Bronchial epithelial cell (primary cell): ENCODE results near the genes ABCF1, PSORS1C2 and TCF19.

GRCh38 chr6:30515915-30516849, 26.9 kb downstream of the HLA-E start:
- RRBS, 2 experiments: no CpG with 5 or more reads among the region's 36 CpGs

DNA sequence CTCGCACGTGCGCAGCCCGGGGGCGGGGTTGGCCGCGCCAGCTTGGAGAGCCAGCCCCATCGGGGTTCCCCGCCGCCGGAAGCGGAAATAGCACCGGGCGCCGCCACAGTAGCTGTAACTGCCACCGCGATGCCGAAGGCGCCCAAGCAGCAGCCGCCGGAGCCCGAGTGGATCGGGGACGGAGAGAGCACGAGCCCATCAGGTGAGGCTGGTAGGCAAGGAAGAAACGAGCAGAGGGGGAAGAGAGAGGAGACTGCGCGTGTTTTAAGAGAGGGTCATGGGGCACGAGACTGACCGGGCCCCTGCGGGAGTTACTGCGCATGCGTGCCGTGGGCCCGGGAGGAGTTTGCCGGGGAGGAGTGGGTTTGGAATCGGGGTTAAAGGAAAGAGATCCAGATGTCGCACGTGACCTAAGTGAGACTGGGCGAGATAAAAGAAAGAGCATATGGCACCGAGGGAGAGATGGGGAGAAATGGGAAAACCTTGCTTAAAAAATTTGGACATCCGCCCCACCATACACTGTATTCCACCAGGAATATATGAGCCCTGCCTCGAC, at the start of gene ABCF1:
Gene ABCF1, plus strand, starts transcription at position 84 of the 556 bp plus-strand sequence.
- RRBS, 2 experiments: 1% methylated on average over 22 of the region's 43 CpGs

DNA sequence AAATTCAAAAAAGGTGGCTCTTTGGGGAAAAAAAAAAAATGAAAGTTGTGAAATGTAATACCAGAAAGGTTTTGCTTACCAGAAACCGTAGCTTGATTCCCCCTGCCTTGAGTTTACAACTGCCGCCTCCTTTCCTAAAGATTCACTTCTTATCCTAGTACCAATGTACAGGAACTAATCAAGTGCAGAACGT, 2.9 kb downstream of the PPP1R10 start:
- RRBS, 2 experiments: no CpG with 5 or more reads among the region's 3 CpGs

- RRBS, 2 experiments: no CpG with 5 or more reads among the region's 8 CpGs
Observed at GRCh38 chr6:30646426-30646829, 505 bp upstream of the C6orf136 start.

DNA sequence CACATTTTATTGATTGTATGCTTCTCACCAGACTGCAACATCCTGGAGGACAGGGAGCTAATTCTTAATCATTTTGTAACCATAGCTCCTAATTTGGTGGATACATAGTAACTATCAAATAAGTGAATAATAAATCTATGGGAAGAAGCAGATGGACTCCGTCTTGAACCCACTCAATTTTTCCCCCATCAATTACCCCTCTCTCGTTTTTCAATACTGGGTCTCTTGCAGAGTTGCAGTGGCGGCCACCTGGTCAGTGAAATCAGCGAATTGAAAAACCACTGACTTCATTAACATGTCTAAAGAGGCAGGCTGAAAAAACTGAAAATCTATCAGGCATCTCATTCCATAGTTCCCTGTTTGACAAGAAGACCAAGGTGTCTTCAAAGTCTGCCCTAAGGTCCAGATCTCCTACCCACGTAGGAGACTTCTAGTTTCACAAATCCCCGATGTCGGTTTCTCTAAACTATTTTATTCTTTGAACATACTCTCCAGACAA, 925 bp upstream of the TUBB start:
- RRBS, 2 experiments: no CpG with 5 or more reads among the region's 7 CpGs

- RRBS, 2 experiments: 1 to 2% methylated on average over 27 of the region's 51 CpGs
Observed at GRCh38 chr6:30742754-30743458, 419 bp upstream of the FLOT1 start.

DNA sequence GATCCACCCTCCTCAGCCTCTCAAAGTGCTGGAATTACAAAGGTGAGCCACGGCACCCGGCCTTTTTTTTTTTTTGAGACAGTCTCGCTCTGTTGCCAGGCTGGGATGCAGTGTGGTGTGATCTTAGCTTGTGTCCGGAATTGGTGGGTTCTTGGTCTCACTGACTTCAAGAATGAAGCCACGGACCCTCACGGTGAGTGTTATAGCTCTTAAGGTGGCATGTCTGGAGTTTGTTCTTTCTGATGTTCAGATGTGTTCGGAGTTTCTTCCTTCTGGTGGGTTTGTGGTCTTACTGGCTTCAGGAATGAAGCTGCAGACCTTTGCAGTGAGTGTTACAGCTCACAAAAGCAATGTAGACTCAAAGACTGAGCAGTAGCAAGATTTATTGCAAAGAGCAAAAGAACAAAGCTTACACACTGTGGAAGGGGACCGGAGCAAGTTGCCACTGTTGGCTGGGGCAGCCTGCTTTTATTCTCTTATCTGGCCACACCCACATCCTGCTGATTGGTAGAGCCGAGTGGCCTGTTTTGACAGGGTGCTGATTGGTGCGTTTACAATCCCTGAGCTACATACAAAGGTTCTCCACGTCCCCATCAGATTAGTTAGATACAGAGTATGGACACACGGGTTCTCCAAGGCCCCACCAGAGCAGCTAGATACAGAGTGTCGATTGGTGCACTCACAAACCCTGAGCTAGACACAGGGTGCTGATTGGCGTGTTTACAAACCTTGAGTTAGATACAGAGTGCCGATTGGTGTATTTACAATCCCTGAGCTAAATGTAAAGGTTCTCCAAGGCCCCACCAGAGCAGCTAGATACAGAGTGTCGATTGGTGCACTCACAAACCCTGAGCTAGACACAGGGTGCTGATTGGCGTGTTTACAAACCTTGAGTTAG, 69.0 kb upstream of the DDR1 start:
- RRBS, 2 experiments: 43 to 88% methylated on average over 1 of the region's 17 CpGs

DNA sequence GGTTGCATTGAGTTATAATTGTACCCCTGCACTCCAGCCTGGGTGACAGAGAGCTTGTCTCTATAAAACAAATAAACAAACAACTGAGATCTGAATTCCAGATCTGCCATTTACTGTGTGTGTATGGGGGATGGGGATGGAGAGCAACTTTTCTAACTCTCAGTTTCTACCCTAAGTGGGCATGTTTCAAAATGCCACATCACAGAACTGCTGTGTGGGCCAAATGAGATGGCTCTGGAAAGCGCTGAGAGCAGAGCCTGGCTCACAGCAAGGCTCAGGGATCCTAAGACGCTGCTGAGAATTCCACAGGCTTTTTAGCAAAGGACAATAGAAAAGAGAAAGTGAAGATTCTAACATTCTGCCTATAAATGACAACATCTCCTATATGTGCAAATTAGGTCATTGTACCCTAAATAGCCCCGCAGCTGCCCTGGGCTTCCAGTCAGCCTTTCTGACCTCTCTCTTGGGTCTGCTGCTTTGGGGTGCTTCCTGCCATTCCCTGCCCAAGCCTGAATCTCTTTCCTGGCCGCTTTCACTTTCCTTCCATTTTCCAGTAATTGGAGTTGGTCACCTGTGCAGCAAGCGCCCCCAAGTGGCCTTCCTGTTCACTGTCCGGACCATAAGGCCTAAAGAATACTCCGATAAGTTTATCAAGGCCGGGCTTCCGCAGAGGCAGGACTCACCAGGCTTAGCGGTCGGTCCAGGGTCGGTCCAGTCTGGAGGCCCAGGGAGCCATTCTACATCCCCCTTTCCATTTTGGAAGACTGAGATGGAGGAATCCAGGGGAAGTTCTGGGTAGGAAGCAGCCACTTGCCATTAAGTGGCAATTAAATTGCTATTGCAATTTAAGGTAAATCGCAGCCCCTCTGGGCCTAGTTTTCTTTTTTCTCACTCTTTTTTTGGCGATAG, 6.8 kb upstream of the DDR1 start:
- RRBS, 2 experiments: 0% methylated on average over 2 of the region's 14 CpGs

- RRBS, 2 experiments: no CpG with 5 or more reads among the region's 6 CpGs
Observed at GRCh38 chr6:30934892-30935538, 3.0 kb upstream of the SFTA2 start.

DNA sequence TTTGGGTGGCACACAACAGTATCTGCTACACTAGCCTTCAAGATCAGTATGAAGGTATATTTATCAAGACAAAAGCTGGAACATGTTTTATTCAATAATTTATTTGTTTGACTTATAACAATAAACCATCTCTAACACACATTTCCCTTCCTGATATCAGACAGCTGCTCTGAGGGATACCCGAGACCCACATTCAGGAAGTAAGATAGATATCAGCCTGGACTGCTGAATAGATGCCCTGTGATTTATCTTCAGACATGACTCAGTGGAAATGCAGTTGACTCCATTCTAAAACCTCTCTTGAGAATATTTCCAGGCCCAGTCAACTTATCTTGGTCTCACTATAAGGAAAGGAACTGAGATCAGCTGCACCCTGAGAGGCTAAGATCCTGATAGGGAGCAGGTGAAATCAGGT, 25.7 kb downstream of the C6orf15 start:
- RRBS, 2 experiments: no CpG with 5 or more reads among the region's 1 CpG

DNA sequence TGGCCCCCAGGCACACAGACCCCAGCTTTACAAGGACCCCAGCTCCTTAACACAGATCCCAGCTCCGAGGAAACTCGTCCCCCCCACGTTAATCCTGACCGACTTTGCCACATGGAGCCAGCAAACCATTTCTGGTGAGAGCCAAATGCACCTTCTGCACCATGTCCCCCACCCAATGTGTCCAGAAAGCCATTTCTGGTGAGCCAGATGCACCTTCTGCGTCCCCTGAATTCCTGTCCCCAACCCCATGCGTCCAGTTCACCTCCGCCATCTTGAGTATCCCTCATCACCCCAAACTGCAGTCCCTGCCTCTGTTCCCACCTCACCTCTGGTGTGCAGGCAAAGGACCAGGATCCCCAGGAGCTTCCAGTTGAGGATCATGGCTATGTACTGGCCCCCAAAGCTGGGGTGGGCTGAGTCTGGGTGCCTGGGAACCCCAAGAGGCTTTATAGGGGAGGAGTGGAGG, at the start of gene PSORS1C2:
Gene PSORS1C2, minus strand, starts transcription at position 421 of the 466 bp plus-strand sequence.
- RRBS, 2 experiments: no CpG with 5 or more reads among the region's 7 CpGs

DNA sequence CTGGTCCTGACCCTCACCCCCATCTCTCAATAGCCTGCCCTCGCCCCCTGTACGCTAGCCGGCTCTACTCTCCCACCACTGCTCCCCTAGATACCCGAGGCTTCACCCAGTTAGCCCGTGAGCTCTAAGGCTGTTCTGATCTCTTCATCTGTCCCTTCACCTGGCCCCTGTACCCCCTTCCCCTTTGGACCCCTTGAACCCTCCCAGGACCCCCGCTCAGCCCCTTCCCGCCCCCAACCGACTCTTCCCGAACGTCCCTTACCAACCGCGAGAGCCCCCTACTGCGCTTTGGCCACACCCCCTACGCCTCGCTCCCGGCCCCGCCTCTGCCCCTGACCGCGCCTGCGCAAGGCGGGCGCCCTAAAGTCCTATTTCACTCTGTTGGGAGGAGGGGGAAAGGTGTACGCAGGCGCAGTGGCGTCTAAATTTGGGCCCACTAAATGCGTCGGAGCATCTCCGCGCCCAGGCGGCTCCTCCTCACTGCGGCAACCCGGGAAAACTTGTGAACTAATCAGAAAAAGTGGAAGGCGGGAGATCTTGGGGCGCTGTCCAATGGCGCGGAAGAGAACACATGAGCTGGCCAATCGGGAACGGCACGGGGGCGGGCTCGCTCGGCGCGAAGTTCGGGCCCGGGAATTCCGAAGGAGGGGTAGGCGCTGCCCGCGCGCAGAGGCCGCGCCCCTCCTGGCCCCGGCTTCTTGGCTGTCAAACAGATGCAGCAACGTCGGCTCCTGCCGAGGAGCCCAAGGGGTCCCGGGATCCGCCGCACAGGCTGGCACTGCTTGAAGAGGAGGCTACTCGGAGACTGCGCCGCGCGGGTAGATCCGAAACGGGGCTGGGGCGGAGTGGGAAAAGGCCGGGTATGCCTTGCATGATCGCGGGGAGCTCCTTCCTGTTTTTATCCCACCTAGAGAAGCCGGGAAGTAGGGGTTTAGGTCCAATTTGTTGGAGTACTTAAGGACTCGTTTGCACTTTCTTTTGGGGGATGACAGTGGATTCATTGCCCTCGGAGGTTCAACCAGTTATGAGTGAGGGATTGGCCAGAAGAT, at the start of gene TCF19:
Gene TCF19, plus strand, starts transcription at position 685 of the 1,049 bp plus-strand sequence.
- RRBS, 2 experiments: under 1% methylated on average over 18 to 19 of the region's 74 CpGs

GRCh38 chr6:31196128-31196736, 25.8 kb upstream of the POU5F1 start:
- RRBS, 2 experiments: no CpG with 5 or more reads among the region's 15 CpGs

DNA sequence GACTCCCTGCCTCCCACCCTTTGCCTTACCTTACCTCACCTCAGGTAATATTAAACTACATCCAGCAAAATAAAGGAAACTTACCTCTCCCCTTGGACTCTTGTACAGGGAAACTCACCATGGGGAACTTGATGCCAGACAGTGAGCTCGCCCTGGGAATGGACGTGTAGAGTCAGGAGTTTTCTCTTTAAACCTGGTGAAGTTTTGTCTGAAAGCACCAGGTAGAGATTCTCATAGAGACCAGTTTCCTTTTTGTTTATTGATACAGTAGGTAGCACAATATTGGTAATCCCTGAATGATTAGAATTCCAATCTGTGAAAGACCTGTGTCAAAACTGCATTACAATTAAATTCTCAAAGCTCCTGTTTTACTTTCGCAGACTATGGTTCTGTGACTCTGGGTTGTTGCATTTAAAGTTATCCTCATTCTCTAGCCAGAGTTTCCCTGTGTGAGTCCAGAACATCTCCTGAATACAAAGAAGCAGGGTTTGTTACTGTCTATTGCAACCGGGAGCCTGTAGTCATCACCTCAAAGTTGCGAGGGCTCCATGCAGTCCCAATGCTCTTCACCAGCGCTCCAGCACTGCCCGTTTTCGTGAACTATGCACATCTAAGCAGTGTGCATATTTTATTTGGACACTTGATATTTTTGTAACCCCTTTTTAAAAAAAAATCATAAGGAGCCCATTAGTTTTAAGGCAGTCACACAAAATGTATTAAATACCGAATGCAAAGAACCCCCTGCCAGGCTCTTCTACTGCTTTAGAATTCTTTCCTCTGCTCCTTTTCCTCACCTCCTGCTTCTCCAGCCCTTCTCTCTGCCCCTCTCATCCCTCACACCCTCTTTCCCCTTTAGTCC, 836 bp upstream of the HLA-C start:
- RRBS, 2 experiments: no CpG with 5 or more reads among the region's 9 CpGs

- RRBS, 2 experiments: no CpG with 5 or more reads among the region's 16 CpGs
Observed at GRCh38 chr6:31357250-31357716, 304 bp upstream of the HLA-B start.

- RRBS, 2 experiments: no CpG with 5 or more reads among the region's 7 CpGs
Observed at GRCh38 chr6:31378301-31378796, 21.4 kb upstream of the HLA-B start.

DNA sequence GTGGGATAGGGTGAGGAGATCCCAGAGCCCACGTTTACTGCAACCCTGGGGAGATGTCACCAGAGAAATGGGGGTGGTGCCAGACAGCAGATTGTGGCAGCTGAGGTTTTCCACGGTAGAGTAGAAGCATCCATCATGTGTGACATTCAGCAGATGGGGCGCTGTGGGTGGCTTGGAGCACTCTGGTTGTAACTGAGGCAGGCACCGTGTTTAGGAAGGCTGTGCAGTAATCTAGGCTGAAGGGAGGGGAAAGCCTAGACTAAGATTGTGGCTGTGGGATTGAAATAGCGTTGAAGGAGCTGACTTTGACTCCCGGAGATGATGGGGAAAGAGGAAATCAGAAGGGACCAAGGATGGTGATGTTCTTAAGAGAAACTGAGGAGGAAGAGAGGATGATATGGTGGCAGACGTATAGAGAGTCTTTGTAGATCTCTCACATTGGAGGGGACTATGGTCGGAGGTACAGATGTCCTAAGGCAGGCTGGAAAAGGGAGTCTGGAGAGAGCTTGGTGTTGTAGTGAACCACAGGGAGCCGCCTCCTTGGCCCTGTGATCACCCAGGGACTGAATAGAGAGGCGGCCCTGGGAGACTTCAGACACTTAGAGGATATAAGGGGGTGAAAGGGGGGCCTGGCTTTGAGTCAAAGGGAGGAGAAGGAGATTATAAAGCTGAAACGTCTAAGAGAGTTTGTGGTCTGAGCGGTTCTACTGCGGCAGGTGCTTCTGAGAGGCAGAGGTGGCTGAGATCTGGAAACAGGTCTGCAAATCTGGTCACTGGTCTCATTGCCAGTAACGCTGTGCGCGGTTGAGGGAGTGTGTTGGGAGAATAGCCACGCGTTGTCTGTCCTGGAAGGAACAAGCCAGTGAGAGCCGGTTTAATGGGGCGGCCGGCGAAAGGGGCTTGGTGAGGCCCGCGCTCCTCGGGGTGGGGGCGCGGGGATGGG, 777 bp upstream of the MICA start:
- RRBS, 2 experiments: 0 to 2% methylated on average over 2 of the region's 27 CpGs

DNA sequence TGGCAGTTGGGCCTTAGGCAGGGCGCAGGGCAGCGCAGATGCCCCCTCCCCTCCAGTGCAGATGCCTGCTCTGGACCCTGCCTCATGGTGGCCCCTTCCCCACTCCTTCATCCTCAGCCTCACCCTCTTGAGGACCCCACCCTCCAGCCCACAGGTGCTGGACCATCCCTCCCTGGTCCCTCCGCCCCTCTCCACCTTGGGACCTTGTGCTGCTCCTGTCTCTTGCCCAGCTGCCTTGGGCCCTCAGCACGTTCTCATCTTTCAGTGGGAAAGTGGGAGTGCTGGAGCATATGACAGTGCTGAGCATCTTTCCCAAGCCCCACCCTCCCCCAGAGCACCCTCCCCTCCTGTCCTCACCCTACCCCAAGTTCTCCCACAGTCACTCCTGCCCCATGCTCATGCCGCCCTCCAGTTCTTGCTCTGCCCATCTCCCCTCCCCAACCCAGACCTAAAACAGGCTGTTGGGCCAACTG, 1.4 kb downstream of the MICA start:
- RRBS, 2 experiments: no CpG with 5 or more reads among the region's 5 CpGs

GRCh38 chr6:31416417-31417018, 13.1 kb downstream of the MICA start:
- RRBS, 2 experiments: no CpG with 5 or more reads among the region's 5 CpGs

- RRBS, 2 experiments: no CpG with 5 or more reads among the region's 6 CpGs
Observed at GRCh38 chr6:31463384-31463901, 34.5 kb upstream of the MICB start.